ENCODE results near the genes ECRG4 and ST6GAL2.

DNA sequence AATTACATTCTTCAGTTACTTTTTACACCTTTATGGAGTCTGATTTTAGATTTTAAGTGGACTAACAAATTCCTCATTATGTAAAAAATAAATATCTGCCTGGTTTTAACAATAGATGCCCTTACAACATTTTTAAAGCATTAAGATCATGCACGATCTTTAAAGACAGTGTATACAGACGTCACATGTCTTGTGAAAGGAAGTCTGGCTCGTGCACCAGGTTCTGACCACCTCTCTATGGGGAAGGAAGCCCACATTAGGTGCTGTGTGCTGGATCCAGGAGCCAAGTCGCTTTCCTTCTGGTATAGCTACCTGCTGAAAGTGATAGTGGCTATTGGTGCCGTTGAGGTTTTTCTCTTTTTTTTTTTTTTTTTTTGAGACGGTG is 116.4 kb downstream of the NCK2 start:
- PRO-cap: no peak

- PRO-cap: no peak
Measured at GRCh38 chr2:105927327-105927675, 138.2 kb upstream of the ECRG4 start.

DNA sequence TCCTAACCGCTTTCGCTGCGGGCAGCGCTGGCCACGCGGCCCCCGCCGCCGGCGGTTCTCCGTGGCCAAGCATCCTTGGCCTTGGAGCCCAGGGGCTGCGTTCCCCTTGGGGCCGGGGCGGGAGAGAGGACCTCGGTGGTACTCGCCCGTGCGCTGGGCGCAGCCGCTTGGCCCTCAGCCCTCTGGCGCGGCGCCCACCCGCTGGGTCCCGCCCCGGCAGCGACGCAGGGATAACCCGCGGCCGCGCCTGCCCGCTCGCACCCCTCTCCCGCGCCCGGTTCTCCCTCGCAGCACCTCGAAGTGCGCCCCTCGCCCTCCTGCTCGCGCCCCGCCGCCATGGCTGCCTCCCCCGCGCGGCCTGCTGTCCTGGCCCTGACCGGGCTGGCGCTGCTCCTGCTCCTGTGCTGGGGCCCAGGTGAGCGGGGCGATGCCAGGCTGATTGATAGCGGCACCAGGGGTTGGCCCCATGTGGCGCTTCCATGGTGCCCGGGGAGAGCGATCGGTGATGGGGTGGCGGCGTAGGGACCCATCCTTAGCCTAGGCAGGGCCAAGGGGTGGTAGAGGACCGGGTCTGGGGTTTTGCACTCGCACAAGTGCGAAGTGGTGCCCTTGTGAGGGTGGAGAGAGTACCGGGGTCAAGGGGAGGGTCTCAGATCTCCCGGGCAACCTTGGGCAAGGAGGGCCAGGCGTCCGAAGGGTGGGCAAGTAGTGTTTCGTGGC is at the start of gene ECRG4:
Gene ECRG4 (plus strand): TSS at position 260 of the 720 bp plus-strand sequence.
- PRO-cap: bidirectional peak, plus-strand start at position 260 of the sequence, minus-strand start at position 176 of the sequence

DNA sequence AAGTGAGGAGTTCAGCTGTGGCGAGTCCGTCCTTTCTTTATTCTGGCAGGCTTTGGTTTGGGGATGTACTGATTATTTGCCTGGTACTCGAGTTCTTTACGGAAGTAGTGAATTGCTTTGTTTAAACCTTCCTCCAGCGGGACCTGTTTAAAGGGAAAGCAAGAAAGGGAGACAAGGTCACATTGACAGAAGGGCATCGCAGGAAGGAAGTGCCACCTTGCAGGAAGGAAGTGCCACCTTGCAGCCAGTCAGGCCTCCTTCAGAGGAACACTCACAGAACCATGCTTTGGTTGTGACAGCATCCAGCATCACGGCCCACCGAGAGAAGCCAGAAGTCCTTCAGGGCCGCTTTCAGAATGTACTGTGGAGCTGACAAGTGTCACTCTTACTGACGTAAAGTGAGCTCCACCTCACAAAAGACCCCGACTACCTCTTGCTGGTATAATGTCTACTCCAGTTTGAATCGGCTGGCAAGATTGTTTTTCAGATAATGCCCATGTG is 28.6 kb downstream of the ECRG4 start:
- PRO-cap: no peak

- PRO-cap: no peak
Measured at GRCh38 chr2:106198149-106198348, 3.9 kb upstream of the UXS1 start.

DNA sequence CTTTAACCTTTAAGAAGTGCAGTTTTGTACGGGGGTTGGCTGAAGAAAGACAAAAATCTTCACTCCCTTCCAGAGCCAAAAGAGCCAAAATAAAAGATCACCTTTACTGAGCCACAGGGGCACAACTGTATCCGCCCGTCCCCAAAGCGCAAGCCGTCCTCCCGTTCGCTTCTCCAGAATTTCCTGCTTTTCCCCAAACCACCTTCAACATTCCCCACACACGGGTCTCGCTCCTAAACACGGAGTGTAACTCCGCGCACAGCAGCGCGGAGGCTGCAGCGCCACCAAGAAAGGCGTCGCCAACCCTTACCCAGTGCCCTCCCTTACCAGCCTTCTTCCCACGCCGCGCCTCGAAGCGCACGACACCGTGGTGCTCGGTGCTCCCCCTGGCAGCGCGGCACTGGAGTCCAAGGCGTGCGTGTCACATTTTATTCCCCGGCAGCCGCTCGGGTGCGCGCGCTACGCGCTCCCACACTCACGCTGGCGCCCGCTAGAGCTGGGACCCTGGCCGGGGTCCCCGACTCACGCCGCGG is at the start of gene ST6GAL2:
Gene ST6GAL2 (minus strand): TSS at position 402 of the 533 bp plus-strand sequence.
- PRO-cap: no peak

GRCh38 chr2:108377048-108377430 is 715 bp upstream of the SULT1C4 start:
- PRO-cap: no peak

DNA sequence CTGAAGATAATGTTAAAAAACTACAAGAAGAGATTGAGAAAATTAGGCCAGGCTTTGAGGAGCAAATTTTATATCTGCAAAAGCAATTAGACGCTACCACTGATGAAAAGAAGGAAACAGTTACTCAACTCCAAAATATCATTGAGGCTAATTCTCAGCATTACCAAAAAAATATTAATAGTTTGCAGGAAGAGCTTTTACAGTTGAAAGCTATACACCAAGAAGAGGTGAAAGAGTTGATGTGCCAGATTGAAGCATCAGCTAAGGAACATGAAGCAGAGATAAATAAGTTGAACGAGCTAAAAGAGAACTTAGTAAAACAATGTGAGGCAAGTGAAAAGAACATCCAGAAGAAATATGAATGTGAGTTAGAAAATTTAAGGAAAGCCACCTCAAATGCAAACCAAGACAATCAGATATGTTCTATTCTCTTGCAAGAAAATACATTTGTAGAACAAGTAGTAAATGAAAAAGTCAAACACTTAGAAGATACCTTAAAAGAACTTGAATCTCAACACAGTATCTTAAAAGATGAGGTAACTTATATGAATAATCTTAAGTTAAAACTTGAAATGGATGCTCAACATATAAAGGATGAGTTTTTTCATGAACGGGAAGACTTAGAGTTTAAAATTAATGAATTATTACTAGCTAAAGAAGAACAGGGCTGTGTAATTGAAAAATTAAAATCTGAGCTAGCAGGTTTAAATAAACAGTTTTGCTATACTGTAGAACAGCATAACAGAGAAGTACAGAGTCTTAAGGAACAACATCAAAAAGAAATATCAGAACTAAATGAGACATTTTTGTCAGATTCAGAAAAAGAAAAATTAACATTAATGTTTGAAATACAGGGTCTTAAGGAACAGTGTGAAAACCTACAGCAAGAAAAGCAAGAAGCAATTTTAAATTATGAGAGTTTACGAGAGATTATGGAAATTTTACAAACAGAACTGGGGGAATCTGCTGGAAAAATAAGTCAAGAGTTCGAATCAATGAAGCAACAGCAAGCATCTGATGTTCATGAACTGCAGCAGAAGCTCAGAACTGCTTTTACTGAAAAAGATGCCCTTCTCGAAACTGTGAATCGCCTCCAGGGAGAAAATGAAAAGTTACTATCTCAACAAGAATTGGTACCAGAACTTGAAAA is 21.2 kb downstream of the GCC2 start:
- PRO-cap: no peak

DNA sequence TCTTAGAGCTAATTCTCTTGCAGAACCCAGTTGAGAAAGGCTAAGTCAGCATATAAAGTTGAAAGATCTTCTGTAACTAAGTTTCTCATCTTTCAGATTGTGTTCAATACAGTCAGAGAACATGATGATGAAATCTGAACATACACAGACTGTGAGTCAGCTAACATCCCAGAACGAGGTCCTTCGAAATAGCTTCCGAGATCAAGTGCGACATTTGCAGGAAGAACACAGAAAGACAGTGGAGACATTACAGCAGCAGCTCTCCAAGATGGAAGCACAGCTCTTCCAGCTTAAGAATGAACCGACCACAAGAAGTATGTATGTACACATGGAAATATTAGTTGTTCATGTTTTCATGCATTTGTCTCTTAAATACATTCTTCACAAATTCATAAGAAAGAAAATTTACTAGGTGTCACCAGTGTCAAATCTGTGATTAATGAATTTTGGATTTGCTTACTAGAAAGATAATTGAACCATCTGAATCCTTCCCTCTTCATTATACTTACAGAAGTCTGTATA is 41.7 kb upstream of the LIMS1 start:
- PRO-cap: no peak

DNA sequence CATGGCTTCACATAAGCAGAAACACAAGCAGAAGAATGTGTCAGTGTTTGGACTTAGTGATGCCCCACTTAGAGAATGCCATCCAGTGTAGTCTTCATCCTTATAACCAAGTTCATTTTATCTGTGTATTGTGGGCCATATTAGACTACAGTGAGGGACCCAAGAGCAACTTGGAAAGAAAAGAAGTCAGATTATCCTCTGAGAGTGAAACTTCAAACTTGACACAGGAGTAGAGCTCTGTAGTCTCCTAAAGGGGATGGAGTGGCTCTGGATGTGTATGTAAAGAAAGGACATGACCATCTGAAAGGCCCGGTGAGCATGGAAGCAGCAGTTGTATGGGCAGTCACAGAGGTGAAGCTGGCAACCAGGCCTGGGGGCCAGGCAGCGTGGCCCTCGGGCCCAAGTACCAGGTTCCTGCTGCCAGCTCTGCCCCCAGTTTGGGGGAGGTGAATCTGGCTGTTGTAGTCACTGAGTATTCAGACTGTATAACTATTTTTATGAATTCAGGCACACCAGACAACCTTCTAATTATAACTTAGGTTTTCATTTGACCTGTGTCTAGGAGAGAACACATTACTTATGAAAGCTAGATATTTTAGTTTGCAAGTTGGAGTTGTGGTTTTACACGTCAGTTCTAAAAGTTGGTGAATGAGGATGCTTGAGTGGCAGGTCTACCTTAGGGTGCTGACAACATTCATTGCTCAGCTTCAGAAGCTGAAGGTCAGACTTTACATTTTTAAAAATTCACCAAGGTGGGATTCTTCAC is 71.5 kb downstream of the LIMS1 start:
- PRO-cap: no peak

DNA sequence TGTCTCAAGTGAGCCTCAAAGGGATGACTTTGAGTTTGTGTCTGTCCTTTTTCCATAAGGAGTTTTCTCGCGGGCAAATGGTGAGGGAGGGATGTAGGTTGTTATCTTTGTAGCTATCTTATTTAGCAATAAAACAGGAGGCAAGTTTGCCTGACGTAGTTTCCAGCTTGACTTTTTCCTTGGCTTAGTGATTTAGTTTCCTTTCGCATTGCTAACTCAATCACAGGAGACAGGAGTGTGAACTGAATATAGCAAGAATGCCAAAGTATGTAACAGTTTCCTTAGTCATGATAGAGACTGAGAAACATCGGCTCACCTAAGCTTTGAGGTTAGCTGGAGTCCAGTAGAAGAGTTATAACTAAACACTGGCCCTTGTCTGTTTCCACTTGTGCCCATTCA is 65.3 kb upstream of the RANBP2 start:
- PRO-cap: no peak

- PRO-cap: no peak
Measured at GRCh38 chr2:108735437-108735887, 16.2 kb downstream of the RANBP2 start.

DNA sequence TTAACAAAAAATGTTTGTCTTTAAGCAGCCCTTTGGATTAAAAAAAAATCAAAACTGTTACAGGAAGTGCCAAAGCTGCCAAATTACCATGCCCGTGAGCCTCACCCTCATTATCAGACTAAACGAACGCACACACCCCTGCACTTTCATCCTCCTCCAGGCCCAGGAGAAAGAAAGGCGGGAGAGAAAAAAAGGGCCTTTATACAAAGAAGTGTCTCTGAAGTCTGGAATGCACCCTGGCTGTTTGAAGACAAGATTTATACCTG is 31.1 kb downstream of the EDAR start:
- PRO-cap: no peak

DNA sequence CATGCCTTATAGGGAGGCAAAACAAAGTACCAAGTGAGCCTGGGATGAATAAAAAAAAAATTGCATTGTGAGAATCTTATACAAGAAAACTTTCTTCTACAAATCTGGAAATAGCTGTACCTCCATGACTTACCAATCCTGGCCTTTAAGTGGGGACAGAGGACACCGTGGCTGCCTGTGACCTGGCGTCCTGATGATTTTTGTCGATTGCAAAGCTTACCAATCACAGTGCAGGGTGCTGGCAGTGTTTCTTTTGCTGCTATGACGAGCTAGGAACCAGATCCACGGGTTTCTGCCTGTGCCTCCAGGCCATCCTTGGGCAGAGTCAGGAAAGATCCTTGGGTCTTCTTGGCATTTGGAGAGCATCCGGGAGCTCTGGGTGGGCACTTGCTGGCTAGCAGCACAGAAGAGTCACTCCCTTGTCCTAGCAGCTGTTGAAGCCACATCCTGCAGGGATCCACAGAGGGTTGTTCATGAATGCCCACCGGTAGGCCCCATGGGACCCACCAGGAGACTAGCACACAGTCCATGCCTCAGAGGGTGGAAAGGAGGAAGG is 206.0 kb downstream of the SEPTIN10 start:
- PRO-cap: no peak

DNA sequence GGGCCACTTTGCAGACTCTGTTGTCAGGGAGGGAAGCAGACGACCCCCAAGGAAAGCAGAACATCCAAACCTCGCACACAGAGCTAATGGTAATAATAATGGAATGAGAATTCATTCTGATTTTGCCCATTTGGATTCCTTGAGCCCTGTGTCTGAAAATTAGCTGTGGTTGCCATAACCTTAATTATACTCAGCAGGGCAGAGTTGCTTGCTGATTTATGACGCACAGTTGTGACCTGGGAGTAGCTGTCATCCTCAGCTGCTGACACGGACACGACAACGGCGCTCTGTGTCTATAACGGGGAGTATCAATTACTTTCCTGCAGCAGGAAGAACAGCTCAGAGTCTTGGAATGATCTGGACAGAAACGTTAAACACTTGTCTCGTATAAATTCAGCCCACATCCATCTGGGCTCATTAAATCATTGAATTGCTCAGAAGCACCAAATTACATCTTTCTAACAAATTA is 116.4 kb downstream of the SEPTIN10 start:
- PRO-cap: no peak

DNA sequence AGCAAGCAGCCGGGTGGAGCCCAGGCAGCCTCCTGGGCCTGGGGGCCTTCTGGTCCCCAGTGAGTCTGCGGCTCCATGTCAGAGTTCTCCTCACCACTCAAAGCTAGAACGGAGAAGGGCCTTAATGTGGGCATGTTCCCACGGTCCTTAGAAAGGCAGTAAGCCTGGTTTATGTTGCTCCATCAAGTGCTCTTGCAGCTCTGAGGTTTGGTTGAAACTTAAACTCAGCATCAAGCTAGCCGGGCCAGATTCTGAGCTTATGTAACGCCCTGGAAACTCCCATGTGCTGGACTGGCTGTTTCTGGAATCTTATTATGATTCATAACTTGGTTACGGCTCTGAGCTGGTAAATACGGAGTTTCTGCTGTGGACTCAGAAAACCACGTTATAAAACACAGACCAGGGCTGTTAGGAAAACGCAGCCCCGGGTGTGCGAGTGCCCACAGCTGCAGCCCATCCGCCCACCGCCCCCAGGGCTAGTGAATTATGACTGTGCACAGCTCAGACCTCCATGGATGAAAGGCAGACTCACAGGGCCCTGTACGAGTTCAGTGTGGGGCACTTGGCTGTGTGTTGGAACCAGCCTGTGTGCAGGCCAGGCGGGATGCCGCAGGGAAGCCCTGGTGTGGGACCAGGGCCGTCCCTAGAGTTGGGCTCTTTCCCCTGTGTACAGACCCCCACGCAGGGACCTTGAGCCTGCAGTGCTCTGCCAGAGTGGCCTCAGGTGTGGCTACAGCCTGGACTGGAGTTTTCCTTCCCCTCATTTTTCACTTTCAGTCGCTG is 99.6 kb downstream of the SEPTIN10 start:
- PRO-cap: no peak

DNA sequence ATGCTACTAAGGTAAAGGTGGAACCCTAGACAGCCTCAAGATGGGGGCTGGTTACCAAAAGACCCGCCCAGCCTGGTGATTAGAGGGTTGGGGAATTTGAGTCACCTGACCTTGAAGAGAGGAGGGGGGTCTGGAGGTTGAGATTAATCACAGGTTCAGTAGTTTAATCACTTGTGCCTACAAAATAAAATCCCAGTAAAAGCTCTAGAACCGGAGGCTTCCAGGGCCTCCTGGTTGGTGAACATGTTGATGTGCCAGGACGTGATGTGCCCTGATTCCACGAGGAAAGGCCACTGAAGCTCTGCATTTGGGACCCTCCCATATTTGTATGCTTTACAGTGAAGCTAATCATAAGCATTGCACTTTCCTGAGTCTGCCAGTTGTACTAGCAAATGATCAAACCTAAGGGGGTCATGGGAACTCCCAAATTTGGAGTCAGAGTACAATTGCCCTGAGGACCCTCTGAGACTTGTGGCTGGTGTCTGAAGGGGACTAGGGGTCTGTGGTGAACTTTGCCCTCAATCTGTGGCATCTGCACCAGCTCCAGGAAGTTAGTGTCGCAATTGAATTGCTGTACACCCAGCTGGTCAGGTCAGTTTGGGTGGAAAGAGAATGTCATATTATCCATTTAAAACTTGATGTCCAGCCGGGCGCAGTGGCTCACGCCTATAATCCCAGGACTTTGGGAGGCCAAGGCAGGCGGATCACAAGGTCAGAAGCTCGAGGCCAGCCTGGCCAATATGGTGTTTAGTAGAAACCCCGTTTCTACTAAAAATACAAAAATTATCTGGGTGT is 17.9 kb downstream of the SOWAHC start:
- PRO-cap: no peak

DNA sequence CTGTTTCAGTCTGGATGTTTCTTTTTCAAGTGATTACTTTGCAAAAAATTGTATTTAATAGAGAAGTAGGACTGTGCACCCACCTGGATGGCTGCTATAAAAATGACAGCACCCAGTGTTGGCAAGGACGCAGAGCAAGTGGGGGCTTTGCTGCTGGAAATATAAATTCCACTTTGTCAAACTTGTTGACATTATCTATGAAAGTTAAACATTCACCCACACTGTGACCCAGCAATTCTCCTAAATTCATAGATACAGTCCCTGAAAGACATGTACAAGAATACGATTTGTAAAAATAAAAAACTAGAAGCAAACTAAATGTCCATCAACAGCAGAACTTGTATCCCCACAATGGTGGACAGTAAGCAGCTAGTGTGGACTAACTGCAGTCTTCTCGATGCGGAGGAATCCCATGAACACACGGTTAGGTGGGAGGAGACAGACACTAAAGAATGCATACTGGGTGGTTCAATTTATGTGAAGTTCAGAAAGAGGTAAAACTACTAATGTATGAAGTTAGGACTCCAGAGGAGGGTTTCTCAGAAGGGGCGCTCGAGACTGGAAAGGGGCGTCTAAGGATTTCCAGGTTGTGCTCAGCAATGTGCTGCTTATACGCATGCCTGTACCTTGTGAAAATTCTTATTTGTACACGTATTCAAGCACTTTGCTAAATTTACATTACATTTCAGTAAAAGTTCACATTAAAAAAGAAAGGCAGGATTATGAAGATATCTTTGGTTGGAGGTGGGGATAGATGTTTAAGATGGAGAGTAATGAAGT is 66.8 kb downstream of the SOWAHC start:
- PRO-cap: no peak

DNA sequence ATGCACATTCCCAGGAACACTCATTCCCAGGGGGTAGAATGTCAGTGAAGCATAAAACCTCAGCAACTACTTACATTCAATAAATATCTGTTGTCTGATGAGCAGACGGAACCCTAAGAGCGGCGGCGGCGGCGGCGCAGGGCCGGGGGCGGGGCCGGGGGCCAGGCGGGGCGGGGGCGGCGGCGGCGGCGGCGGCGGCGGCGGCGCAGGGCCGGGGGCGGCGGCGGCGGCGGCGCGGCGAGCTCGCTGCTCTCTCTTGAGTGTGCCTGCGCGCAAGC is 33.9 kb upstream of the RGPD5 start:
- PRO-cap: unidirectional peak, plus-strand start at position 208 of the sequence

DNA sequence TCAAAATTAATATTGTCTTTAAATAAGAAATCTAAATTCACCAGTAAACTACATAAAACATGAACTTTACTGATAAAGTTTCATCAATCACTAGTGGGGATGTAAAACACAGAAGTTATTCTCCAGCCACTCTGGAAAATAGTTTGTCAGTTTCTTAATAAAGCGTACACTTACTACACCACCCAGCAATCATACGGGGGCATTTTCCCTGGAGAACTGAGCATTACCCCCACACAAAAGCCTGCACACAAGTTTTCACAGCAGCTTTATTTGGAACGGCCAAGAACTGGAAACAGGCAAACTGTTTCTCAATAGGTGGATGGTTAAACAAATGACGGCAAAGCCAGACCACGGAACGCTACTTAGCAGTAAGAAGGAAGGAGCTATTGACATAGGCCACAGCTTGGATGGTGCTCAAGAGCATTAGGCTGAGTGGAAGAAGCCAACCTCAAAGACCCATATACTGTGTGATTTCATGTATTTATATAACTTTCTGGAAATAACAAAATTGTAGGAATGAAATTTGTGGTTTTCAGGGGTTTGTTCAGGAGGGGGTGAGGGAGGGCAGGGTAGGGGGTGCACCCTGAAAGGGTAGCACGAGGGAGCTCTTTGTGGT is 9.0 kb downstream of the MALL start:
- PRO-cap: no peak

Data from right common carotid artery plus branches (tissue), 1 donor.